Rectum (tissue), 1 donor: ENCODE results near the genes DIDO1, BHLHE23 and NKAIN4.

GRCh38 chr20:62553646-62554244, 78.0 kb upstream of the GATA5 start:
- PRO-cap, result no peak

- PRO-cap, result no peak
These were observed 67.5 kb upstream of the SLCO4A1 start for GRCh38 chr20:62574787-62575129.

DNA sequence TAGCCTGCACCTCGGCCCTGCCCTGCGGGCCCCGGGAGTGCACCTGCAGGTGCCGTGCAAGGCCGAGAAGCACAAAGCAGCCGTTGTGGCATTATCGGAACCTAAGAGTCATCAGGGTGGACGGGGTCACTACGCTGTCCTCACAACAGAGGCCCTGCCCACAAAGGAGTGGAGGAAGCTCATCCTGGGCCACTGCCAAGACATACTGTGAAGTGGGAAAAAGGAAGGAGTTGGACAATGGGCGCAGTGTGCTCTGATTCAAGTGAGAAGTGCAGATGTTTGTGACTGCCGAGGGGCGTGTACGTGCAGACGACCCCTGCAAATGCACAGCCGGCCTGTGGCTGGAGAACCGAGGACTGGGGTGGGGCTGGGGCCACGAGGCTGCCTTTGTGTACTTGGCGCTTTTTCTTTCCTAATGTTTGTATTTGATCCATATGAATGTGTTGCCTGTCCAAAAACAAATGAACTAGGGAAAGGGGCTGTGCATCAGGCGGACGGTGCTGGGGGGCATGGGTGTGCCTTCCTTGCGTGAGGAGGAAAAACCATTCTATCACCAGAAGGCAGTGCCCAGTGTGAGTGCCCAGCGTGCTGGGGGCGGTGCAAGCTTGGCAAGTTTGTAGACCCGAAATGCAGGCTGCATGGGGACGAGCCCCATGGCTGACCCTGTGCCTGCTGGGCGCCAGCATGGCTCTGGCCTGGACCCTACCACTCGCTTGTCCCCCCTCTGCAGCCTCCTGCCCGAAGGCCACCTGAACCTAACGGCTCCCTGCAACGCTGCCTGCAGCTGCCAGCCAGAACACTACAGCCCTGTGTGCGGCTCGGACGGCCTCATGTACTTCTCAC, 24.9 kb downstream of the SLCO4A1 start:
- PRO-cap, result bidirectional peak, plus-strand start at position 218 of the sequence, minus-strand start at position 103 of the sequence

DNA sequence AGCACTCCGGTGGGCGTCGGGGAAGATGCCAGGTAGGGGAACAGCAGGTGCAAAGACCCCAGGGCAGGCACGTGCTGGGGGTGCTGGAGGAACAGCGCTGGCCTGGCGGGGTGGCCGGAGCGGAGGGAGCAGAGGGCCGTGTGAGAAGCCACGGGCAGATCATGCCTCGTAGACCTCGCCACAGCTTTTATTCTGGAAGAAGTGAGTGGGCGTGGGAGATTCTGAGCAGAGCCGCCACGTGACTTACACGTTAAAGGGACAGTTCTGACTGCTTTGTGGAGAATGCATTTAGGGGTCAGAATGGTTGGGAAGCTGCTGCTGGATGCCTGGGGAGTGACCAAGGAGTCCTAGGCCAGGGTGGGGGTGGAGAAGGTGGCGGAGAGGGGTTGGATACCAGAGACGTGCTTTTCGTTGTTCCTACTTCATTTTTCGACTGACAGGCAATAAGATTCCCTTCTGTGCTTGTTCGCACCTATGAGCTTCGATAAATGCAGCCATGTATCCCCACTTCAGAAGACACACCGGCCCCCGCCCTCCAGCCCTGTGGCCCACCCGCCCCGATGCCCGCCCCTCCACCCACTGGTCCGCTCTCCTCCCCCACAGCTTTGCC, 9.5 kb downstream of the NTSR1 start:
- PRO-cap, result unidirectional peak, minus-strand start at position 163 of the sequence

DNA sequence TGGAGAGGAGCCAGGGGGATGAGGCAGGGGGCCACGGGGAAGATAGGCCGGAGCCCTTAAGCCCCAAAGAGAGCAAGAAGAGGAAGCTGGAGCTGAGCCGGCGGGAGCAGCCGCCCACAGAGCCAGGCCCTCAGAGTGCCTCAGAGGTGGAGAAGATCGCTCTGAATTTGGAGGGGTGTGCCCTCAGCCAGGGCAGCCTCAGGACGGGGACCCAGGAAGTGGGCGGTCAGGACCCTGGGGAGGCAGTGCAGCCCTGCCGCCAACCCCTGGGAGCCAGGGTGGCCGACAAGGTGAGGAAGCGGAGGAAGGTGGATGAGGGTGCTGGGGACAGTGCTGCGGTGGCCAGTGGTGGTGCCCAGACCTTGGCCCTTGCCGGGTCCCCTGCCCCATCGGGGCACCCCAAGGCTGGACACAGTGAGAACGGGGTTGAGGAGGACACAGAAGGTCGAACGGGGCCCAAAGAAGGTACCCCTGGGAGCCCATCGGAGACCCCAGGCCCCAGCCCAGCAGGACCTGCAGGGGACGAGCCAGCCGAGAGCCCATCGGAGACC, 4.1 kb upstream of the COL9A3 start:
- PRO-cap, result no peak

GRCh38 chr20:62872234-62872604, 10.6 kb upstream of the TCFL5 start:
- PRO-cap, result no peak

DNA sequence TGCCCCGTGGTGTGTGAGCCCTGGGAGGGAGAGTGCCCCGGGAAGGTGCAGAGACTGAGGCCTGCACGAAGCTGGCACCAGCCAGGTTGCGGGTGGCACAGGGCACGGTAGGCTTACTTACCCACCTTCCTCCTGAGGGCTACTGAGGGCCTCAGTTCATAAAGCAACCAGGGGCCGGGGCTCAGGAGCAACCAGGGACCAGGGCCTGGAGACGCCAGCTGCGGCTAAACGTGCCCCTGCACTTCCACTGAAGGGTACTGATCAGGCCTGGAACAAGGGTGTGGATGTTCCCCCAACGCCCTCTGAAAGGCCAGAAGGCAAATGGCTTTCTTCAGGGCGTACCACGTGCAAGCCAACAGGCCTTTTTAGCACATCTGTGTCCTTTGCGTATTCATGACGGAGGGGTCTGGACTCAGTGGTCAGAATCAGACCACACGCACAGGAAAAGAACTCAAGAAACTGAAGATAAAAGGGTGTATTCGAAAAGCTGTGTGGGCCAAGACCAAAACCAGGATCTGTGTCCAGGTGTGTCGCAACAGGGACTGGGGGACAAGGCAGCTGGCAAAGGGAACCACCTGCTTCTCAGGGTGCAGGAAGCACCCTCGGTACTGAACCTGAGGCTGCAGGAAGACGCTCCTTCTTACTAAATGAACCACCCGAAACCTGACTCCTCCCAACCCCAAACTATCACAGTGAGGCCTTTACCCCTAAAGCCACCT, 24.5 kb upstream of the TCFL5 start:
- PRO-cap, result no peak

DNA sequence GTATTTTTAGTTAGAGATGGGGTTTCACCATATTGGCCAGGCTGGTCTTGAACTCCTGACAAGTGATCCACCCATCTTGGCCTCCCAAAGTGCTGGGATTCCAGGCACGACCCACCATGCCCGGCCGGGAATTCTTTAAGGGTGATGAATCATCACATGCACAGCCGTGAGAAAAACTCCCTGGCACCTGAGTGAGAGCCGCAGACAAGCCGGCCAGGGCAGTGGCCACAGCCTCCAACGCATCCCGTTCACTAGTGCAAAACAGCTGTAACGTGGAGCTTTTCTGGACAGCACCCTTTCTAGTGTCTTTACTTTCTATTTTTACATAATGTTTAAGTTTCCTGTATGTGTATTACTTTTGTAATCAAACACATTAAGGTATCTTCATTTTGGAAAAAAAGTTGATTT, 3.0 kb downstream of the DIDO1 start:
- PRO-cap, result unidirectional peak, plus-strand start at position 203 of the sequence

DNA sequence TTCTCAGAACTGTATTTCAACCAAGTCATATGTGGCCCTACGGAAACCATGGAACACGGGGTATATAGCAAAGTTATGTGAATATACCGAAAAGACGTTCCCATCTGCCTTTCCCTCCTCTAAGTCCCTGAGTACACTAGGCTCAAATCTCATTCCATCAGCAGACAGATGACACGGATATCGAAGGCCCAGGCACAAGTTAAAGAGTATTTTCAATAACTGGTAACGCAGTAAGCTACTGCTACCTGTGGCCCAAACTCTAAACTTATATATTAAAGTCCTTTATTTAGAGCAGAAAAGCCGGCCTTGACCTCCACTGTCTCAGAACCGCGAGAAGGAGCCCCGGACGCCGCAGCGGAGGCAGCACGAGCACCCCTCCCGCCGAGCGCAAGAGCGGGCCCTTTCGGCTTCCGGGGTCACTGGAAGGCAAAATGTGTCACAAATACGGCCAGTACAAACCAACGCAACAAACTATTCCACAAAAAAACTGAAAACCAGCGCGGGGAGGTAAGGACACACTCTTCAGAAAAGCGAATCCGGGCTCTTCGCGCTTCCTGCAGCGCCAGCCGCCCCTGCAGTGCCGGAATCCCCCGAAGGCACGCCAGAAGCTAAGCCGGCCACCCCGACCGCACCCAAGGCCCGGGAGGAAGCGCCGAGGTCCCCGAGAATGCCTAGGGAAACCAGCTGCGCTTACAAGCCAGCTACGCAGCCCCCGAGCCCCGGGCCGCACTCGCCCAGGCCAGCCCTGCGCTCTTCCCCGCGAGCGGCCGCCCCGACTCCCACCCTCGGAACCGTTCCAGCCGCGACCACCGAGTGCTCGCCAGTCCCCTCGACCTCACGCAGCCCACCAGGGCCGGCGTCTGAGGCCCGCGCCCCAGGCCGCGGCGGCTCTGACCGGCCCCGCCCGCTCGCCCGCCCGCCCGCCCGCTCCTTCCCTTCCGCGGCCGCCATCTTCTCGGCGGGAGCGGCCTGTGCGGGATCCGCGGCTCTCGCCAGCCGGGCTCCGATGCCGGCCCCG, 648 bp downstream of the DIDO1 start:
- PRO-cap, result bidirectional peak, plus-strand start at position 167 of the sequence, minus-strand start outside the sequence; bidirectional peak, plus-strand start at position 324 of the sequence, minus-strand start at position 389 of the sequence

DNA sequence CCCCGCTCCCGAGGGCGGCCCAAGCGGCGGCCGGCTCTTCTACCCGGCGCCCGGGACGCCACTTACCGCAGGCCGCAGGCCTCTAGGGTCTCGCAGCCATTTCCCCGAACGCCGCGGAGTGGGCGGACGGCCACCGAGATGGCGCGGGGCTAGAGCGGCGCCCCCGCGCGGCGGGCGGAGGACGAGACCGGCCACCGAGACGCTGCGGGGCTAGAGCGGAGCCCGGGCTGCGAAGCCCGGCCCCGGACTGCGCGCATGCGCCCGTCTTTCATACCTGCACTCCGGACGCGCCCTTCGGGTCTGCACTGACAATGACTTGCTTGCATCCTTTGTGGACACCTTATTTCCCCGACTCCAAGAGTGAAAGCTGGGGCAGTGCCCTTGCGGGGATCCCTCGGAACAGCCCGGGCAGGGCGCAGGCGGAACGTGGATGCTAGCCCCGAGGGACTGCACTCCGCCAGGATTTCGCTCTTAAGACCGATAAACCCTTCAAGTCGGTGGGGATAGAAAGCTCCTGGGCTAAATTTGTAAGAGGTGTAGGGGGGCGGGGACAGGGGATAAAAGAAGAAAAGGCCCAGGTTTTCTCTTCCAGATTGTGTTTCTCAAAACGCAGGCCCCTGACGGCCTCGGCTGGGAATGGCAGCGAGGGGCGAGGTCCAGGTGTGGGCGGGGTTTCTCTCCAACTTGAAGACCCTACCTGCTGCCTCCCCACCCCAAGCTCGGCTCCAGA, at the start of gene DIDO1:
TSS of gene DIDO1 (minus strand) at position 140 of the 730 bp plus-strand sequence.
- PRO-cap, result bidirectional peak, plus-strand start at position 271 of the sequence, minus-strand start at position 120 of the sequence

- PRO-cap, result no peak
These were observed 15.5 kb downstream of the SLC17A9 start for GRCh38 chr20:62967863-62968591.

- PRO-cap, result no peak
These were observed 18.1 kb downstream of the SLC17A9 start for GRCh38 chr20:62970538-62971163.

DNA sequence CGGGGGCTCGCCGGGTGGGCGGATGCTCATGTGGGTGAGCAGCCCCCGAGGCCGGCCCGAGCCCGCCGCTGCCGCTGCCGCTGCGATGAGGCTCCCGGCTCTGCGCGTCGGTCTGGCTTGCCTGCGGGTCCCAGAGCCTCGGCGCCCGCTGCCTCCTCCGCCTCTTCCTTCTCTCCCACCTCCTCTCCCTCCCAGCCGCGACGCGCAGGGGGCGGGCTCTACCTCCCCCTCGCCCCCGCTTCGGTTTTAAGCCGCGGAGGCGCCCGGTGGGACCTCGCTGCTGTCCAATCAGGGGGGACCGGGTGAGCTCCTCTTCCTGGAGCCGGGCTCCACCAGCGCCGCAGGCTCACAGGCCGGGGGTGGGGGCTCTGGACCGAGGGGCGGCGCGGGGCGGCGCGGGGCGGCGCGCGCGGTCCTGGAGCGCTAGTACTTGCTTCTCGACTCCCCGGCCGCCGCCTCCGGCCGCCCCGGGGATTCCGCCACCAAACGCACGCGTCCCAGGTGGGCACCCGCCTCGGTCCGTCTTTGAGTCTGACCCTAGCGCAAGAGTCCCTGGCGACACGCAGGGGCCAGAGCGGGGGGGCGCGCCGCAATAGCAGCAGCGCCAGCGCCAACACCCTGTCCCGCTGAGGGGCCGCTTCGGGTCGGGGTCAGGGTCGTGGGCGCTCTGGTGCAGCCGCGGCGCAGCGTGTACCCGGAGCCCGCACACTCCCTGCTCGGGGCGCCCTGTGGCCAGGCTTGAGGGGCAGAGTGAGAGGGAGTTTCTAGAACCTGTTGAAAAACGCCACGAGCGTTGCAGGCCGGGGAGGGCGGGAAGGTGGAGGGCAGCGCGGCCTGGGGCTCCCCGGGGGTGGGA, at the start of gene BHLHE23:
TSS of gene BHLHE23 (minus strand) at position 220 of the 856 bp plus-strand sequence.
- PRO-cap, result no peak

- PRO-cap, result no peak
These were observed 8.0 kb upstream of the BHLHE23 start for GRCh38 chr20:63014316-63015643.

DNA sequence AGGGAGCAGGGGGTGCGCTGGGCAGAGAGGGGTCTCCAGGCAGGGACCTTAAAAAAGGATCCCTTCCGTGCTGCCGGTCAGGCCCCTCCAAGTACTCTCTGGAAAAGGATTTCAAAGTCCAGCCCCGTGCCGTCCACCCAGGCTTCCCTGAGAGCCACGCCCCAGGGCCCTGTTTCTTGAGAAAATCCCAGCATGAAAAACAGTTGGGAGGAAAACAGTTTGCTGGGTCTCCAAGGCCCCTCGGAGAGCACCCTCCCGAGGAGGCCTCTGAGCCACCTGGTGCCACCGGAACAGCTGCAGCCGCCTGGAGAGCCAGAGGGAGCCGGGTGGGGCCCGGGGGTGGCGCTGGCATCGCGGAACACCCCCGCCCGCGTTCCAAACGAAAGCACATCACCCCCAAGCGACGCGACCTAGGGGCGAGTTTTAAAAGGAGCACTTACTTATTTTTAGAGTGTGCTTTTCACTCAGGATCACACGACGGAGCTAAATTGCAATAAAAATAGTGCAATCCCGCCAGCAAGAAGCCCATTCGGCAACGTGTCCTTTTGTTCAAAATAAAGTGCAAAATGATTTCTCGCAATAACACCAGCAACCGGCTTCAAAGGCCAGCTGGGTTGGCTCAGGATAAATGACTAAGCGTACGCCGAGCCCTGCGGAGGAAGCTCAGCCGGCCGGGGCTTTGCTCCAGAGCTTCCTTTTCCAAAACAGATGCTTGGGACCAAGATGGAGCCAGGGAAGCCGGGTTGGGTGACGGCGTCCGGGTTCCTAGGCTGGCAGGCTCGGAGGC, 64.2 kb downstream of the YTHDF1 start:
- PRO-cap, result no peak

DNA sequence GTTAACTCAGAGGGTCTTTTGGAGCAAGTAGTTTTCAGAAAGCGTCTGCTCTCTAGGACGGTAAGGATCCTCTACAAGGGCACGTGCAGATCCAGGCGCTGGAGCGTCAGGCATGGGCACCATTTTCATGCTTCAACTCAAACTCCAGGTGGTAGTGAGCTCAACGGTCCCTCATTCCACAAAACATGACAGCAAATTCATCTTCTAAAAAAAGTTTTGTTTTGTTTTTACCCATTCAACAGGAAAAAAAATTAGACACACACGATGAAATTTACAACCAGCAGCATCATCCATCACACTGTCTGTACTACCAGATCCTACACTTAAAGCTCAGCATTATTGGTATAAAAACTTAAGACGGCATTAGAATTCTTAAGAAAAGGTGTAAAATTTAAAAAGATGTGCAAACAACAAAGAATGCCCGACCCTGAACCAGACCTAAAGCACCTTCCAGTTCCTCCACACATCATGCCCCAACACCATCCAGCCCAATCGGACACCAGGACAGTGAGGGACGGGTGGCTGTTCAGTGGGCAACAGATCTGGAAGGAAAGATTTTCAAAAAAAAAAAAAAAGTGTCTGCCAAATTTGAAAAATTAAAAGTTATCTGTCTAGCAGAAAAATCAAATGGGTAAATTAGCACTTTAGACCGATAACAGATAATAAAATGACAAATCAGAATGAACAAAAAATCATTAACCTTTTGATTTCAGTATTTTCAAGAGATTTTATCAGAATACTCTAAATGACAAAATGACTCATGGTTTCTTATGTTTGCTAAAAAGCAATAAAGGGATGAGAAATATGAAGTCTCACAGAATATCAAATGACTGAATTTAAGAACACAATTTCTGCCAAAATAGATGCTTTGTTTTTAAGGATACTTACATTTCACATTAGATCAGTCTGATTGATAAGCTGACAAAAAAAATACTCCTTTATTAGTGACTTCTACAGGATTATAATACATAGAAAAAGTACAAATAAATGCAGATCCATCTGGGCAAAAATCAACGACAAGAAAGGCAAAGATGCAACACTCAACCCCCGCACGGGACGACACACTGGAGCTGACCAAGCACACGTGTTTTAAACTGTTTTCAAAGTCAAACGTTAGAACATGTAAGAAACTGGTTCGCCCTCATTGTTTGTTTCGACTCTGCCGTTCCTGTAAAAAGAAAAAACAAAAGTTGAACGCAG, 20.0 kb downstream of the YTHDF1 start:
- PRO-cap, result no peak

- PRO-cap, result no peak
These were observed at the start of gene NKAIN4 for GRCh38 chr20:63254292-63254671. NKAIN4 (minus strand) TSS chr20:63254463.

- PRO-cap, result no peak
These were observed 2.6 kb upstream of the CHRNA4 start for GRCh38 chr20:63363779-63364073.

DNA sequence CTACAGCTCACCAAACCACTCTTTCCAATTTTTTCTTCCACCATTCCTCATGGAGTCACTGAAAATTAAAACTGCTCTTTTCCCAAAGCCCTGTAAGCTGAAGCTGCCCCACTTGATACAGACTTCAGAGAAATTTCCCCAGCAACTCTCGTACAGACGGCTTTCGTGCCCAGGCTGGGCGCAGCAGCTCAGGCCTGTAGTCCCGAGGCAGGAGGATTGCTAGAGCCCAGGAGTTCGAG, 6.5 kb downstream of the PPDPF start:
- PRO-cap, result no peak

GRCh38 chr20:63533646-63534517, 3.3 kb downstream of the PTK6 start:
- PRO-cap, result bidirectional peak, plus-strand start at chr20:63534215, minus-strand start at chr20:63534286